LUHMES (cell line): ENCODE data around the gene MUC17.

- PRO-cap: no peak
Measured at GRCh38 chr7:100449079-100449815, 12.9 kb upstream of the PPP1R35 start.

GRCh38 chr7:100470649-100471000 is 6.6 kb upstream of the SPACDR start:
- PRO-cap: no peak

- PRO-cap: no peak
Measured at GRCh38 chr7:100539659-100539949, 601 bp downstream of the AGFG2 start.

DNA sequence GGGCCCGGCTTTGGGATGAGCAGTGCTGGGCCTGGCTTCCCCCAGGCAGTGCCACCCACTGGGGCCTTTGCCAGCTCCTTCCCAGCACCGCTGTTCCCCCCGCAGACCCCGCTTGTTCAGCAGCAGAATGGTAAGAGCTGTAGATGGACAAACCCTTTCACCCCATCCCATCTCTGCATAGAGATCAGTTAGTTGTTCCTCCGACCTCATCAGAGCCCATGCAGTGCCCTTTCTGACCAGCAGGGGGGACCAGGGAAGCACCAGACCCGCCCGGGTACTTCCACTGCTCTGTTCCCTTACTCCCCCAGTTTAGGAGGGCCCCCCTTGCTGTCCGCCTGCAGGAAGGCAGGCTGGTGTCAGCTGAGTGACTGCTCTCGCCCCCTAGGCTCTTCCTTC is 9.9 kb downstream of the SAP25 start:
- PRO-cap: no peak

GRCh38 chr7:100576103-100577225 is 2.8 kb upstream of the SAP25 start:
- PRO-cap: no peak

DNA sequence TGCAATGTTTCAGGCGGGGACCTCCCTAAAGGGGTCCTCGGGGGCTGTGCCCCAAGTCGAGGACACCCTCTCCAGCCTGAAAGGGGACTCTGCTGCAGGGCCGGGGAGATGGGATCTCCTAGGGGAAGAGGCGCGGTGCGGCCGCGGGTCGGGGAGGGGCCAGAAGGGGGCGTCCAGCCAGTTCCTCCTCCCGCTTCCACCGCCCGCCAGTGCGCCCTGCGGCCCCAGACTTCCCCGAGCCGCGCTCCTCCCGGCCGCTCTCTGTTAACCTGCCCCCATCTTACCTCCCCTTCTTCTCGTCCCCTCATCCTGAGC is 2.5 kb downstream of the PCOLCE start:
- PRO-cap: no peak

- PRO-cap: no peak
Measured at GRCh38 chr7:100606130-100606677, 4.0 kb downstream of the PCOLCE start.

GRCh38 chr7:100674128-100675156 is 902 bp downstream of the GNB2 start:
- PRO-cap: no peak

GRCh38 chr7:100678855-100679217 is 5.3 kb downstream of the GNB2 start:
- PRO-cap: no peak

DNA sequence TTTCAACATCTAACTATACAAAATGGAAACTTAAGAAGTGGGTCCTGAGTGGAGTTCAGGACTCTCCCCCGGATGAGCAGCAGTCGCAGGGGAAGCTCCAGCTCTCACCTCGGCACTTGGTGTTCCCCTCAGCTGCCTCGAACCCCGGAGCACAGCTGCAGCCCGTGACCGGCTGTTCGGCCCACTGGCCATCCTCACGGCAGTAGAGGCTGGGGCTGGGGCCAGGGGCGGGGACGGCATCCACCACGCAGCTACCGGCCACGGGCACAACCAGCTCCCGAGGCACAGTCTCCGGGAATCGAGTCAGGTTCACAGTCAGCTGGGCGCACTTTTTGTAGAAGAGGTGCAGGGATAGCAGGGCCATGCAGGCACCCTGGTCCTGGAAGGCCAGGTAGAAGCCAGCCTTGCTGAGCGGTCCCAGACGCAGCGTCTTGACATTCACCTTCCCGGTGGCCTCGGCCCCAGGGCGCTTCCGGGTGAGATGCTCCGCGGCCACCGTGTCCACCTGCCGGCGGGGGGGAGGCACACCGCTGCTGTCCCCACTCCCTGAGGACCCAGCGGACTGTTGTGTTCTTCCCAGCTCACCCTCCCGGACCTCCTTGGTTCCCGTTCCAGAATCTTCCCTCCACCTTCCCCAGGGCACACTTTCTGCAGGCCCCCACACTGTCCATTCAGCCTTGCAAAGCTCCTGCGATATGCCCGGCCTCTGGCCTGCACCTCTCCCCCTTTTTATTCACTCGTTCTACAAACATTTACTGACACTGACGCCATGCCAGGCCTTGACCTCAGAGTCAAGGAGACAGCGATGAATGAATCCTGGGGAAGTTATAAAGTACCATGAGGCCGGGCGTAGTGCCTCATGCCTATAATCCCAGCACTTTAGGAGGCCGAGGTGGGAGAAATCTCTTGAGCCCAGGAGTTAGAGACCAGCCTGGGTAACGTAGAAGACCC is 4.9 kb downstream of the EPHB4 start:
- PRO-cap: no peak

DNA sequence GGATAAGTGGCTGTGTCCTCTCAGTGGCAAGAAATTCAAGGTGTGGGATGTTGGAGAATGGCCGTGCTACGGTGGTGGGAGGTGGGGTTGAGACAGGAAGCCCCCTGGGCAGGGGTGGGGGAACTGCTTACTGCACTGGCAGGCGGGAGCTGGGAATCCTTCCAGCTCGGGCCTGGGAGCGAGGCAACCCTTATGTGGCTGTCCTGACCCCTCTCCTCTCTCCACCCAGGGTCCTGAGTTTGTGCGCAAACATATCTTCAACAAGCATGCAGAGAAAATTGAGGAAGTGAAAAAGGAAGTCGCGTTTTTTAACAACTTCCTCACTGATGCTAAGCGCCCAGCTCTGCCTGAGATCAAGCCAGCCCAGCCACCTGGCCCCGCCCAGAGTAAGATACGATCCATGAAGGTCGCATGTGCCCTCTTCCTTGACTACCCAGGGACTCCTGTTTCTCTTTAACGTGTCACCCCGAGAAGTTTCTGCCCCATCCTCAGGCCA is 2.0 kb downstream of the UFSP1 start:
- PRO-cap: no peak

GRCh38 chr7:100951109-100952256 is 2.1 kb downstream of the MUC3A start:
- PRO-cap: no peak

DNA sequence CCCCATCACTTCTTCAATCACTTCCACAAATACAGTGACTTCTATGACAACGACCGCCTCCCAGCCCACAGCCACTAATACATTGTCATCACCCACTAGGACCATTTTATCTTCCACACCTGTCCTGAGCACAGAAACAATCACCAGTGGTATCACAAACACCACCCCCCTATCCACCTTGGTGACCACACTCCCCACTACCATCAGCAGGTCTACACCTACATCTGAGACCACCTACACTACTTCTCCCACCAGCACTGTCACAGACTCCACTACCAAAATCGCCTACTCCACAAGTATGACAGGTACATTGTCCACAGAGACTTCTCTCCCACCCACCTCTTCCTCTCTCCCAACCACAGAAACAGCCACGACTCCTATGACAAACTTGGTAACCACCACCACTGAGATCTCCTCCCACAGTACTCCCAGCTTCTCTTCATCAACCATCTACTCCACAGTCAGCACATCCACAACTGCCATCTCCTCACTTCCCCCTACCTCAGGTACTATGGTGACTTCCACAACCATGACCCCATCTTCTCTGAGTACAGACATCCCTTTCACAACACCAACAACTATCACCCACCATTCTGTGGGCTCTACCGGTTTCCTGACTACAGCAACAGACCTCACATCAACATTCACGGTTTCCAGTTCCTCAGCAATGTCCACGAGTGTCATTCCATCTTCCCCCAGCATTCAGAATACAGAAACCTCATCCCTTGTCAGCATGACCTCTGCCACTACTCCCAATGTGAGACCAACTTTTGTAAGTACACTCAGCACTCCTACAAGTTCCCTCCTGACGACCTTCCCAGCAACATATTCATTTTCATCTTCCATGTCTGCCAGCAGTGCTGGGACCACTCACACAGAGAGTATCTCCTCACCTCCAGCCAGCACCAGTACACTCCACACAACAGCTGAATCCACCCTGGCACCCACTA is 3.5 kb downstream of the MUC3A start:
- PRO-cap: no peak

DNA sequence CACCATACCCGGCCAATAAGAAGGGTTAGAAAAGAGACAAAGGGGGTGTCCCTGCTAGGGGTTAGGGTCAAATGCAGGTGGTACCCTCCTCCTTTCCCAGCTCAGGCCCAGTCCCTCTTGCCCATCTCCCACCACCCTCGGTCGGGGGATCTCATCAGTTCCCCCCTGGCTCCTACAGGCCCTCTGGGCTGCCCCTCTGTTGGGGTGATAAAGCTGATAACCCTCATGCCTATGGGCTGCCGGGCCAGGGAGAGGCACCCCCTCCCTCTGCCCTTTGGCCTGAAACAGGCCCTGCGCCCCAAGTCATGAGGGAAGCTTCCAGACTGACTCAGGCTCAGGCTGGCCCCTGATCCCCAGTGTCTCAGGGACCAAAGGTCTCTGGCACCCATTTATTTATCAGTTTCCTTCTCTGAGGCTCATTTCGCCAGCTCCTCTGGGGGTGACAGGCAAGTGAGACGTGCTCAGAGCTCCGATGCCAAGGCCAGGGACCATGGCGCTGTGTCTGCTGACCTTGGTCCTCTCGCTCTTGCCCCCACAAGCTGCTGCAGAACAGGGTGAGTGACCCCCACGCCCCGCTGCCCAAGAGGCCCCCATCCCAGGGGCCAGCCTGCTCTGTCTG is at the start of gene MUC17:
Gene MUC17, plus strand, starts transcription at position 418 of the 619 bp plus-strand sequence.
- PRO-cap: no peak

- PRO-cap: no peak
Measured at GRCh38 chr7:101088796-101089389, 3.6 kb downstream of the TRIM56 start.

GRCh38 chr7:101093957-101094400 is 8.7 kb downstream of the TRIM56 start:
- PRO-cap: no peak

GRCh38 chr7:101104173-101104625 is 18.9 kb downstream of the TRIM56 start:
- PRO-cap: no peak

- PRO-cap: no peak
Measured at GRCh38 chr7:101111885-101112675, 14.8 kb upstream of the SERPINE1 start.

DNA sequence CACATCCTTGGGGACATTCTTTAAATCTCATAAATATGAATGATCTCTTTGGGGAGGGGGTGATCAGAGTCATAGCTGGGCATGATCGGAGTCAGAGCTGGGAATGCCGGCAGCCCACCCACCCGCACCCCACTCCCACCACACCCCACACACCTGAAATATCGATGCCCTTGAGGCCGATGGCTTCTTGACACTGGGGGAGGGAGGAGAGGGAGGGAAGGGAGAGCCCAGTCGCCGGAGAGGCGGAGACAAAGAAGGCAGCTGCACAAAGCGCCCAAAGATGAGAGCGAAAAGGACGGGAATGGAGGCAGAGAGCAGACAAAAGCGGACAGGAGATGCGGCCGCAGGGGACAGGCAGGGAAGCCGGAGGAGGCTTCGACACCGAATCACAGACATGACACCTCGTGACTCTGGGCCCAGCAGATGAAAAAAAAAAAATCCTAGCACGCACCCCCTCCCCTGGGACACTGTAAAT is 1.1 kb downstream of the NAT16 start:
- PRO-cap: no peak

DNA sequence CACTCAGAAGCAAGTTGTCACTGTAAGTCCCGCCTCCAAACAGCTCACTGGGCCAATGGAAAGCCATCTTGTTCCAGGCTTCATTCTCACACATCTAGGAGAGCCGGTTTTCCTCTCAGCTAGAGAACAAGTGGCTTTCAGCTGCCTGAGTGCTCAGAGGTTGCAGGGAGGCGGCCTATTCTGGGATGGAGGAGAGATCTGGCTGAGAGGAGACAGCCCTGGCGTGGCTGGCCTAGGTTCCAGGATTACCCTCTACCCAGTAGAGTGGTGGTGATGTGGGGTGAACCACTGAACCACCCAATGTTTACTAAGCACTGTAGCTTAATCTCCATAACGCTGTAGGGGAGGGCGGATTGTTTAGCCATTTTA is 2.5 kb upstream of the NAT16 start:
- PRO-cap: no peak